ENCODE measurements around a stretch of chr1.

- RRBS = no CpG with 5 or more reads among the region's 14 CpGs
CAGE:
- cytosol, long polyA plus RNA = no peak
- long polyA plus RNA = no peak
- nucleus, long polyA plus RNA = no peak
Measured at GRCh38 chr1:28743309-28743781, 6.6 kb downstream of the YTHDF2 start.

DNA sequence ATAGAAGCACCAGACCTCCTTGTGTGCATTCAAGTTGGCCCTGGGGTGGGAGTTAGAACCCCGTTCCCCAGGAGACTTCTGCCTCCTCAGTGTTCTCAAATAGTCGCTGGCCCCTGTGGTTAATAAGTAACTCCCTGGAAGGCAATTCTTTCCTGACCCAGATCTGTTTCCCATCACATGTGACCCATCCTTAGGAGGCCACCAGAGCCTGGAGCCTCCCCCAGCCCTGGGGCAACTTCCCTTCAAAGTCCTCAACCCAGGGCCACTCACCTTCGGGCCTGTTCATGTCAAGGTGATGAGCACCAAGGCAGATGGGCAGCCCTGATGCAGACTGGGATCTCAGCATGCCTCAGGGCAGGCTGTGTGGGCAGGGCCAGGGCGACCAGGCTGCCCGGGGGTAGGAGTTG lies 42.4 kb upstream of the EPB41 start:
- RRBS = no CpG with 5 or more reads among the region's 5 CpGs
CAGE:
- cytosol, long polyA plus RNA = no peak
- long polyA plus RNA = no peak
- nucleus, long polyA plus RNA = no peak

GRCh38 chr1:28983659-28984484 lies 69.5 kb downstream of the EPB41 start:
- RRBS = 95% methylated on average over 2 of the region's 11 CpGs
CAGE:
- cytosol, long polyA plus RNA = no peak
- long polyA plus RNA = no peak
- nucleus, long polyA plus RNA = no peak

- RRBS = 79% methylated on average over 3 of the region's 33 CpGs
CAGE:
- cytosol, long polyA plus RNA = no peak
- long polyA plus RNA = no peak
- nucleus, long polyA plus RNA = no peak
Measured at GRCh38 chr1:29125104-29125943, 1.6 kb upstream of the TMEM200B start.

- RRBS = no CpG with 5 or more reads among the region's 48 CpGs
CAGE:
- cytosol, long polyA plus RNA = no peak
- long polyA plus RNA = no peak
- nucleus, long polyA plus RNA = no peak
Measured at GRCh38 chr1:29148284-29149525, 25.0 kb upstream of the TMEM200B start.

DNA sequence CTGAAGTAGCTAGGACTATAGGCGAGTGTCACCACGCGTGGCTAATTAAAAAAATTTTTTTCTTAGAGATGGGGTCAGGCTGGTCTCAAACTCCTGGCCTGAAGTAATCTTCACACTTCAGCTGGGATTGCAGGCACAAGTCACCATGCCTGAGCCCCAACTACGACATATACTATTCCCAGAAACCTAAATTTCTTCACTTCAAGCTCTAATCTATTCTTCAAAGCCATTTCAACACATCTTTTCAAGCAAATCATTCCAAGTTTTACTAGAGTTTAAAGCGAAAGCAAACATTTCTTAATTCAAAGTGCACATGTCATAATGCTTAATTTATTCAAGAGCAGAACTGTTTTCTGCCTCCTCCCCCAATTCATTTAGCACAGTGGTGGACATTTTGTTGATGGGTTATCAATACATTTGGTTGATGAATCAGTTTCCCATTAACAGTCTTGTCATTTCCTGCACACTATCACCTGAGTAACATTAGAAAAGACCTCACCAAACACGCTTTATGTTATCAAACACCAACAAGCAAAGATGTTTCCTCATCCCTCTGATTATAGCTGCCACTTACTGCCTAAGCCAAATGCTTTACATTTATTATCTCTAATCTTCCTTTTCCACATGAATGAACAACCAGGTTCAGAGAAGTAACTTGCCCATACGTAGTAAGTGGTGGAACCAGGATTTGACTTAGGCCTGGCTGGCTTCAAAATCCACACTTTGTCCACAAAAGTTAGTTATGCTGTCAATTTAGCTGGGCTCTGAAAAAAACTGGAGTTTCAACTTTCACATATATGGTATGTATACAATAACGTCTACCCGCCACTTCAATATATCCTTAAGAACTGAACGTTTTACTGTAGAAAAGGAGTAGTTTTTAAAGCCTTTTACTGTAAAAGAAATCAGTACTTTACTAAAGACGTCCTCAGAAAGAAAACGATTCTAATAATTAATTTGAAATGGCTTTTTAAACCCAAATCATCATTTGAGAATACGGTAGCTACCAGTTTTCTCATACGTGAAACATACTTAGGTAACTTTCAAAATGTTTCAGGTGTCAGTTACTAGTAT lies 1.9 kb downstream of the SRSF4 start:
- RRBS = no CpG with 5 or more reads among the region's 14 CpGs
CAGE:
- cytosol, long polyA plus RNA = no peak
- long polyA plus RNA = no peak
- nucleus, long polyA plus RNA = no peak

- RRBS = no CpG with 5 or more reads among the region's 9 CpGs
CAGE:
- cytosol, long polyA plus RNA = no peak
- long polyA plus RNA = no peak
- nucleus, long polyA plus RNA = no peak
Measured at GRCh38 chr1:29984985-29985790, 738.2 kb downstream of the MATN1 start.

GRCh38 chr1:30658928-30659206 lies 64.5 kb downstream of the MATN1 start:
- RRBS = no CpG with 5 or more reads among the region's 3 CpGs
CAGE:
- cytosol, long polyA plus RNA = no peak
- long polyA plus RNA = no peak
- nucleus, long polyA plus RNA = no peak

GRCh38 chr1:30725414-30726388 lies 2.3 kb upstream of the MATN1 start:
- RRBS = no CpG with 5 or more reads among the region's 21 CpGs
CAGE:
- cytosol, long polyA plus RNA = no peak
- long polyA plus RNA = no peak
- nucleus, long polyA plus RNA = no peak

- RRBS = no CpG with 5 or more reads among the region's 10 CpGs
CAGE:
- cytosol, long polyA plus RNA = no peak
- long polyA plus RNA = no peak
- nucleus, long polyA plus RNA = no peak
Measured at GRCh38 chr1:30751186-30751813, 6.3 kb downstream of the LAPTM5 start.

DNA sequence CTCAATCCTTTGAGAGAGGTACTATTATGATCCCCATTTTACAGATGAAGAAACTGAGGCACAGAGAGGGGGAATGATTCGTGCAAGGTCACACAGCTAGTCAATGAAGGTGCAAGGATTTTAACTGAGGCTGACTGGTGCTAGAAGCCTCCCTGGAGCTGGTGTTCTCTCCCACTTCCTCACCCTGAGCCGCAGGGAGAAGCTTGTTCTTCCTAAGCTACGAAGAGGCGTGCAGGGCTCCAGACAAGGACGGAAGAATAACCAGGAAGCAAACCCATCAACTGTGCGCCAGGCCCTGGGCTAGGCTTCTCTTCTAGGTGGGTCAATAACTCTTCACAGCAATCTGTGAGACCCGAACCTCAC lies 695 bp upstream of the LAPTM5 start:
- RRBS = no CpG with 5 or more reads among the region's 7 CpGs
CAGE:
- cytosol, long polyA plus RNA = no peak
- long polyA plus RNA = no peak
- nucleus, long polyA plus RNA = no peak

DNA sequence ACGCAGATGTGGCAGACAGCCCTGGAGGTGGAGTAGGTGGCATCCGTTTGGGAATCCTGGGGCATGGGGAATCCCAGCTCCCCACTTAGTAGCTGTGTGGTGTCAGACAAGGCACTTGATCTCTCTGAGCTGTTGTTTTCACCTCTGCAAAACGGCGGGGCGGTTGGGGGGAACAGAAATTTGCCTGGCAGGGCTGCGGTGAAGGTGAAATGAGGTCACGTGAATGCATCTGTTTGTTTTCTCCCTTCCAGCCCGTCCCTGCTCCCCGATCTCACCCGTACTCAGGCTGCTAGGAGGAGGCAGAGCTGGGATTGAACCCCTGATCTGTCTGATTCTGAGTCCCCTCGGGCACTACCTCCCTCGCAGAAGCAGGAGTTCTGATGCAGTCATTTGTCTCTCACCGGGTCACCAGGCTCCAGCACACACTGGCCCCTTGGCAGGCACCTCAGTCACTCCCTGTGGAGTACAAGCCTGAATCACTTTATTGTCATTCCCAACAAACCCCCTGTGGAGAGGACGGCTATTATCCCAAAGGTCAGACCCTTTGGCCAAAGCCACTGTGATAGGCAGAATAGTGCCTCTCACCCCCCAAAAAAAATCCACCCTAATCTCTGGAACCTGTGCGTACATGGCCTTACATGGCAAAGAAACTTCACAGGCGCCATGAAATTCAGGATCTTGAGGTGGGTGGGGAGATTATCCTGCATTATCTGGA lies 2.4 kb upstream of the LAPTM5 start:
- RRBS = no CpG with 5 or more reads among the region's 16 CpGs
CAGE:
- cytosol, long polyA plus RNA = no peak
- long polyA plus RNA = no peak
- nucleus, long polyA plus RNA = no peak

DNA sequence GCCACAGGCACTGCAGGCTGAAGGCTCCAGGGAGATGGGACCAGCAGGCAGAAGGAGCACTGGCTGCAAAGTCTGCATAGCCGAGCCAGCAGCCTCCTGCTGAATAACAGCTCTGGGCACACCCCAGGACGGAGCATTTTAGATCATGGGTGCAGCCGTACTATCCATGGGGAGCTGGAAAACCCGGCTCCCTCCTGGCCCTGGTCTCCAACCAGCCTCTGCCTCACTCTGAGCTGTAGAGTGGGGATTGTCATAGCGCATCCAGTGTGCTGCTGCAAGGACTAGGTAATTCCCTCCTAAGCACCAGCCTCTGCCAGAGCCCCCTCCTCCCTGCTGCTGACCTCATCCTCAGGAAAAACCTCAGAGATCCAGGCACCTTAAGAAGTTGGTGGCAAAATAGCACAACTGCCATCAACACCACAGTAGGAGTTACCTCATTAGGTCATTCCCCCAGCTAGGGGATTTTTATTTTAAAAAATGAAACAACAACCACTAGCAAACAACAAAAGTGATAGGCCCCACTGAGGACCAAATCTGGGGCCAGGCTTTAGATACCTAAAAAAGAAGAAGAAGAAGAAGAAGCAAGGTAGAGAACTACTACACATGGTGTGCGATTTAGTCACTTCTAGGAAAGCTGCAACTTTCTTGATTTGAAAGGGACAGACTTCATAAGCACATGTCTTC lies 5.0 kb upstream of the LAPTM5 start:
- RRBS = no CpG with 5 or more reads among the region's 6 CpGs
CAGE:
- cytosol, long polyA plus RNA = no peak
- long polyA plus RNA = no peak
- nucleus, long polyA plus RNA = no peak

- RRBS = no CpG with 5 or more reads among the region's 14 CpGs
CAGE:
- cytosol, long polyA plus RNA = no peak
- long polyA plus RNA = no peak
- nucleus, long polyA plus RNA = no peak
Measured at GRCh38 chr1:30778174-30779218, 20.9 kb upstream of the LAPTM5 start.

GRCh38 chr1:31066052-31066388 lies 503 bp upstream of the PUM1 start:
- RRBS = no CpG with 5 or more reads among the region's 13 CpGs
CAGE:
- cytosol, long polyA plus RNA = no peak
- long polyA plus RNA = no peak
- nucleus, long polyA plus RNA = no peak

DNA sequence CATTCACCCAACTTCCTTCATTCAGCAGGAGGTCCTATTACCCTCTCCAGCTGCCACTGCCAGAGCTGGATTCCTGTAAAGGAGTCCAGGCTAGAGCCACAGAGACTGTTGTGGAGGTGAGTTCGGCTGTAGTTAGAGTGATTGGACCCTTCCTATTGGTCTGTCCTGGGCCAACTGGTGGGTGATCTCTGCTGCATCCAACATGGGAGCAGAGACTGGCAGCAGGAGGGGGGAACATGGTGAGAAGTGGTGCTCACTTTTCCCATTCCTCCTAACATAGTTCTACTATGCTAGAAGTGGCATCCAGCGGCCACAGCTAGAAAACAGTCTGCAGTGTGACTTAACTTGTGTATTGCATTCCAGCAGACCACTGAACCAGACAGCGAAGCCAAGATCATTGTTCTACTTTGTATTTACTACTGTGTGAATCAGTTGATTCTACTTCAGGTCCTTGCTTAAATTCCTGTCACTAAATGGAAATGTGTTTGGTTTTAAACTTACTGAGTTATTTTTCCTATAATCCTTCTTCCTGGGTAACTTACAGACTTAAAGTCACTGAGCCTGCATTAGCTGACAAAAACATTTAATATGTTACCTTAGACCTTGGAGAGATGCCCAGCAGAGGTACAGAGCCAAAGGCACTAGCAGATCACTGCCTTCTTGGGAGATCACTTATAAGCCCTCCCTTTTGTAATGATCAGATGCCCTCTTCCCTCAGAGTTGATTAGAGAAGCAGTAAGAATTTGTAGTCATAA lies 8.3 kb downstream of the FABP3 start:
- RRBS = no CpG with 5 or more reads among the region's 3 CpGs
CAGE:
- cytosol, long polyA plus RNA = no peak
- long polyA plus RNA = no peak
- nucleus, long polyA plus RNA = no peak

DNA sequence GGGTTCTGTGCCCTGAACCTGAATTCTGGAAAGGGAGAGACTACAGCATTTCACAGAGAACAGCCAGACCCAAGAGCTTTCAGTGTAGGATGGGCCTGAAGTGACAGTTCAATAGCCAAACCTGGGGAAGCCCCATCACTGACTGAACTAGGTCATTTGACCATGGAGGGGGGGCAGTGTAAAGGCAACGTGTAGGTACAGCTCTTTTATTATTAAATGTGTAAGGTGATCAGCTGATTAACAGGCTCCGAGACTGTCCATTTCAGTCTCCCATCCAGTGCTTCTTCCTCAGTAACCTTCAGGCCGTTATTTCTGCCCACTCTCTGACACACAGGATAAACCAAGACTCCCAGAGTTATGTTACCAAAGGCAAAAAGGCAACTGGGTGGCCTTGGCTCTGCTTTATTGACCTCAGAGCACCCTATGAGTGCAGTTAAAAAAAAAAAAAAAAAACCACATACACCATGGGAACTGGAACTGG lies 7.6 kb downstream of the FABP3 start:
- RRBS = no CpG with 5 or more reads among the region's 3 CpGs
CAGE:
- cytosol, long polyA plus RNA = no peak
- long polyA plus RNA = no peak
- nucleus, long polyA plus RNA = no peak

DNA sequence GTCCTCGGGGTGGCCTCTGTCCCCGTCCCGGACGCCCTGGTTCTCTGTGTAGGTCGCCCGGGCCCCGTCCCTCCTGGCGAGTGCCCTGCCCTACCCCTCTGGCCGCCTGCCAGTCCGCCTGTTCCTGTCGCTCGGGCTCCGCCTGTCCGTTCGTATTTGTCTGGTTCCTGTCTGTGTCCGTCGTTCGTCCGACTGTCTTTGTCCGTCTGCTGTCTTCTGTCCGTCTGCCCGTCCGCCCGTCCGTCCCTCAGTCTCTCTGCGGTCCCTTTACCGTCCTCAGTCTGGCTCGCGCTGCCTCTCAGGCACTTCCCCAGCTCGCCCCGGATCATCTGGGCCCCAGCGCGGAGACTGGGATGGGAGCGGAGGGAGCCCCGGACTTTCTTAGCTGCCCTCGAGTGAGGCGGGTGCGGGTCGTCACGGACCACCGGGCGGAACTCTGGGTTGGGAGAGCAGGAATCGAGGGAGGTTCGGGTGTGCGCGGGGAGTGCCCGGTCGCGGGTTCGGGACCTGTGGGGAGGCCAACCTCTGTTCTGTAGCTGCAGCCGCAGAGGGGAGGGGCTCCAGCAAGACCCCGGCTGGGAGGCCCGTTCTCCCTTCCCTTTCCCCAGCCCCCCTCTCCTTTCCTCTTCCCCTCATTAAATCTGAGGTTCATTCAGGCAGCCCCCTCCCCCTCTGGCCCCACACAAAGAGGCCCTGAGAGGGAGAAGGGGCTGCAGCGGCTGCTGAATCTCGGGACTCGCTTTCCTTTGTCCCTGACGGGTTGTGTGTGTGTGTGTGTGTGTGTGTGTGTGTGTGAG lies 846 bp downstream of the SERINC2 start:
- RRBS = 5% methylated on average over 25 of the region's 57 CpGs
CAGE:
- cytosol, long polyA plus RNA = no peak
- long polyA plus RNA = no peak
- nucleus, long polyA plus RNA = no peak

DNA sequence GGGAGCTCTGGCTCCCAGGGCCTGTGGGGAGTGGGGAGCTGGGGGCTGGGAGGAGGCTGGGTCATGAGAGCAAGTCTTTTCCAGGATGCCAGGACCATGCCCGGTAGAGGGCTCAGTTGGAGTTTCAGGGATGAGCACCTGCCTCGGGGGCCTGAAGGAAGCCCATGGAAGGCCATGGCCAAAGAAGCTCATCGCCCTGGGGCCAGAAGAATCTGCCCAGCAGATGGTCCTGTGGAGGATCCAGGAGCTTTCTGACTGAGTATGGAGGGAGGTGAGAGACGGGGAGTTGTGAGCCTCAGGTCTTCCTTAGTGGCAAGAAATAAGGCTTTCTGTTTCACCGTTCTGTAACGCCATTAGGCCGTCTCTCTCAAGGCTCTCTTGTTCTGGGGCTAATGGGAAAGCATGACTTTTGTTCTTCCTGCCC lies 75.0 kb upstream of the TINAGL1 start:
- RRBS = no CpG with 5 or more reads among the region's 7 CpGs
CAGE:
- cytosol, long polyA plus RNA = no peak
- long polyA plus RNA = no peak
- nucleus, long polyA plus RNA = no peak

- RRBS = no CpG with 5 or more reads among the region's 2 CpGs
CAGE:
- cytosol, long polyA plus RNA = no peak
- long polyA plus RNA = no peak
- nucleus, long polyA plus RNA = no peak
Measured at GRCh38 chr1:31511078-31511532, 65.2 kb upstream of the TINAGL1 start.

Measured in SK-N-SH (cell line).